Left colon (tissue), 1 donor: Measurements from ENCODE around the genes OAS1 and MED13L.

DNA sequence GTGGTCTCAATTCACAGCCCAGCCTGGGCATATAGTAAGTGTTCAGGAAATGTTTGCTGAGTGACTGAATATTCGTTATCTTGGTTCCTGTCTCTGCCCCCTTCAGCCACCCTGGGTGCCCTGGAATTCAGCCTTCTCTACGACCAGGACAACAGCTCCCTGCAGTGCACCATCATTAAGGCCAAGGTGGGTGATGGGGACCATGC, 27.8 kb upstream of the OAS1 start:
- PRO-cap, result no peak

DNA sequence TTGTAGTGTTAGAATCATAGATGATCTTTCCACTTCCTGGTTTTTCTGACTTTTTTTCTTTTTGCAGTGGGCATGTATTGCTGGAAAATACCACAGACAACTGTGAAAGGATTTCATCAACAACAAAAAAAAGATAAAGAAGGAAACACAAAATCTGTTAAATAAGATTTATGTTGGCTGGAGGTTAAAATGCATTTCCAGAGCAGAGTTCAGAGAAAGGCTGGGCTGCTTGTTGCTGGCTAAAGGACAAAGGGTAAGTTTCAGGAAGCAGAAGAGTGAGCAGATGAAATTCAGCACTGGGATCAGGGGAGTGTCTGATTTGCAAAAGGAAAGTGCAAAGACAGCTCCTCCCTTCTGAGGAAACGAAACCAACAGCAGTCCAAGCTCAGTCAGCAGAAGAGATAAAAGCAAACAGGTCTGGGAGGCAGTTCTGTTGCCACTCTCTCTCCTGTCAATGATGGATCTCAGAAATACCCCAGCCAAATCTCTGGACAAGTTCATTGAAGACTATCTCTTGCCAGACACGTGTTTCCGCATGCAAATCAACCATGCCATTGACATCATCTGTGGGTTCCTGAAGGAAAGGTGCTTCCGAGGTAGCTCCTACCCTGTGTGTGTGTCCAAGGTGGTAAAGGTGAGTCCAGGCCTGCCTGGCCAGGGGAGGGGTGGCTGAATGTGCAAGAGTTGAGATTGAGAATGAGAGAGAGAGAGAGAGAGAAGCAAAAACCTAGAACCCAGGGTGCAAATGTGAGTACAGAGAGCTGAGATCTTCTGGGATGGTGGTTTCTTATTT, at the start of gene OAS1:
OAS1 (plus strand) TSS at position 377 of the 793 bp plus-strand sequence.
- PRO-cap, result bidirectional peak, plus-strand start at position 410 of the sequence, minus-strand start at position 248 of the sequence

GRCh38 chr12:113050886-113051329, 5.6 kb upstream of the DTX1 start:
- PRO-cap, result no peak

GRCh38 chr12:113161193-113162198, 12.0 kb downstream of the CFAP73 start:
- PRO-cap, result no peak

- PRO-cap, result unidirectional peak, minus-strand start at chr12:113186845
Observed at GRCh38 chr12:113186515-113186983, 1.0 kb downstream of the RITA1 start.

DNA sequence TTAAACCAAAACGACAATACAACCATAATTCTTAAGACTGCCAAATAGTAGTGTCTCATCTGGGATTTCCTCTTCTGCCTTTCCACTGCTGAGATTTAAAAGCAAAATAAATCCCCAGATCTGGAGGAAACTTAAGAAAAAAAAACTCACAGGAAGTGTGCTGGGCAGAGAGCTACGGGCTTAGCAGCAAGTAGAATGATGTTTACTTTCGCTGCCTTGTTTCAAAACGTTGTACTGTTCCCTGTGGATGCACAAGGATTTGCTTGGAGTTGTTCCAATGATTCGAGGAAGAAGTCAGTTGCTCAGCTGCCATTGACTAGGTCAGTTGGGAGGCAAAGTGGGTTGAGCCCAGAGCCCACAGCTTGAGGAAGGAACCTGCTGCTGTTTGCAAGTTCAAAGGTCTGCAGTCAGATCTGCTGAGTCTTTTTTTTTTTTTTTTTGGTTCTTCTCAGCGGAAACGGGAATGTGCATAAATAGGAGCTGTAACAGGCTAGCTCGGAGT, 1.8 kb downstream of the TPCN1 start:
- PRO-cap, result bidirectional peak, plus-strand start at position 324 of the sequence, minus-strand start at position 197 of the sequence

- PRO-cap, result bidirectional peak, plus-strand start at chr12:113242679, minus-strand start at chr12:113242286
Observed at GRCh38 chr12:113242480-113243068, 21.3 kb downstream of the TPCN1 start.

DNA sequence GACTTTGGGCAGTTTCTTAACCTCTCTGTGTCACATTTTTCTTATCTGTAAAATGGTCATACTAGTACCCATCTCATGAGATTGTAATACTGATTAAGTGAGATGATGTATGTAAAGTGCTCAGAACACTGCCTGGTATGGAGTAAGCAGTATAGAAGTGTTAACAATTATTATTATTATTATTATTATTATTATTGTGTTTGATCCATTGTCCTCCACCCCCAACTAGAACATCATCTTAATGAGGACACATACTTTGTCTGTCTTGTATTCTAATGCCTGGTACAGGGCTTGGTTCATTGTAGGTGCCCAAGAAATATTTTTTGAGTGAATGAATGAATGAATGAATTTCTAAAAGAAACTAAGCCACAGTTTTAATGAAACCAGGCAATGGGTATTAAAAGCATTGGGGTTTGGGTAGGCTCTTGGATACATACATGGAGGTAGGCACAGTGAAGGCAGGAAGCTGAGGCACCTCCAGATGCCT, 145.4 kb upstream of the LHX5 start:
- PRO-cap, result no peak

DNA sequence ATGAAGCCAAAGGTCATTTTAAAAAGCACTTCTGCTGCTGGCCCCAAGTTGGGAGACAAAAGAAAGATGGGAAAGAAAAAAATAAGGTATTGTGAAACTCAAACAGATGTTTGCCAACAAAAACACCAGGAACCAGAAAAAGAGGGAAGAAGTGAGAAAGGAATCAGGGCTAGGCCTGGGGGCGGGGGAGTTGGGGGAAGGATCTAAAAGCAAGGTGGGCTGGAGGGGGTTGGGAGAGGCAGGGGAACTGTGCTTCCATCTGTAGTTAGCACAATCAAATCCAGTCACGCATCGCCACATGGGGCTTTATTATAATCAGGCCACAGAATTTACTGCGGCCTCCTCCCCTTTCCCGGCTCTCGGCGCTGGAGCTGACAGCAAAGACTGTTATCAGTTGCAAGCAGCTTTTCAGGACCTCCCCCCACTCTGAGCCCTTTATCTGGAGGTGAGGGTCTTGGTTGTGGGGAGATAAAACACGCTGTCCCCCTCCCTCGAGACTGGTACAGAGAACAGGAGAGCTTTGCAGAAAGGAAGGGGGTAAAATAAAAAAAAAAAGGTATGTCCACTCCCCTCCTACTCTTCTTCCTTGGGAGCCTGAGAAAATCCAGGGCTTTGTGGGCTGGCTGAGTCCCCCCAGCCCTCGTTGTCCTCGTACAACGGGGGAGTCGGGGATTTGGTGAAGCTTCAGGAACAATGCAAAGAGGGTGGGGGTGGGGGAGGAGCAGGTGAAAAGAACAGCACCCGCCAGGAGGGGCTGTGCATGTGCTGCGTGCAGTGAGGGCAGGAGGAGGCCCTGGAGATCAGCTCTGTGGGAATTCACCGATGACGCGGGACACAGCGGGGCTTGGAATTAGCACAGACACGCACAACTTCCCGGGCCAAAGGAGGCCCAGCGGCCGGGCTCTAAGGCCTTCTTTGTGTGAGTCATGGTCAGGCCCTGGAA, 33.2 kb downstream of the RBM19 start:
- PRO-cap, result no peak

GRCh38 chr12:113961937-113962434, 4.1 kb downstream of the RBM19 start:
- PRO-cap, result no peak

DNA sequence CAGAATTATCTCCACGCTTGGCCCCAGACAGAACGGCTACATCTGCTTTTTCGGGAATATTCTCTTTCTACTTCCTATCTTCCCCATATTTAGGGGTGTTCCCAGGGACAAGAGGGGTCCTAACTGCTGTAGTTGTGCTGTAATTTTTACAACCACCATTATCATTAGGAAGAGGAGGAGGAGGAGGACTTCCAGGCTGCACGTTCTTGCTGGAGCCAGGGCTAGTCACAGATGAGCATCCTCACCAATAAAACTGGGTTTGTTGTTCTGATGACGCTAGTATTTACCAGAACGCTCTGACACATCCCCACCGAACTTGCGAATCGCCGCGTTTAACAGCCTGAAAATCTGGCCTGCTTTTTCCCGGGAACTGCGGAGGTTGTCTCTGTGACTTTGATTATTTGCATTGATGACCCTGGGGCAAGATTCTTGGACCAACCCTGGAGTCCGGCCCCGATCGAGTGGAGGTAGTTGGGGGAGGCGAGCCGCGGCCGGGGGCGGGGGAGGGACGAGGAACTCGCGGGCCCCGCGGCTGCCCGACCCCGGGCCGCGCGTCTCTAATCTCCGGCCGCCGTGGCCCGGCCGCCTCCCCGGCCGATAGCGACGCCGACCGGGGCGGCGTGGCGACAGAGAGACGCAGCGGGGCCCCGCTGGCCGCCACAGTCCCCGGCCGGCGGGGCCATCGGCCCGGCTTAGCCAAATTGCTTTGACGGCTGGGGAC, 10.1 kb downstream of the TBX5 start:
- PRO-cap, result no peak

DNA sequence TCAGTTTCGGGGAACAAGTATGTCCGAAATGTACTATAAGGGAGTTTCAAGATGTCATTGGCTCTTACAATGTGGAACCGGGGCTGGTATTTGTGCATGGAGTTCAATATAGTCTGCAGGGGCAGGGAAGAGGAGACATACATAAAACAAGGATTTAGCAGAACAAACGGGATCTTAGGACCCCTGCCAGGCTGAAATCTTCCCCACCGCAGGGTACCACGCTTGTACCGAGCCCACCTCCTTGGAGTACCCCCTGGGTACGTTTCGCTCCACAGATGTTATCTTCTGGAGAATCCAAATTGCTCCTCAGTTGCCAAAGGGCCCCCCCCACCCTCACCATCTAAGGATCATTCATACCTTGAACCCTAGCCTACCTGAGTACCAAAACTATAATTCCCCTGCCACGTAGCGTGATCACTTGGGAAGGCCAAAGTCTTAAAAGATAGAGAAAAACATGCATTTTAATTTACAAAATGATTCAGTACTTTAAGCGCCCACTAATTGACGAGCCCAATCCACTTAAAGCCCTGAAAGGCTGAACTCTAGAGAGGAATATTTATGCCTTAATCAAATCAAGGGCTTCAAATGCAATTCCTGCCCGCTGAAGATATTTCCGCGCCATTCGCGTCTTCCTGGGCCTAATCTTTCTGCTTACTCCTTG, 4.3 kb downstream of the TBX3 start:
- PRO-cap, result no peak

- PRO-cap, result no peak
Observed at GRCh38 chr12:114683649-114683800, 450 bp downstream of the TBX3 start.

DNA sequence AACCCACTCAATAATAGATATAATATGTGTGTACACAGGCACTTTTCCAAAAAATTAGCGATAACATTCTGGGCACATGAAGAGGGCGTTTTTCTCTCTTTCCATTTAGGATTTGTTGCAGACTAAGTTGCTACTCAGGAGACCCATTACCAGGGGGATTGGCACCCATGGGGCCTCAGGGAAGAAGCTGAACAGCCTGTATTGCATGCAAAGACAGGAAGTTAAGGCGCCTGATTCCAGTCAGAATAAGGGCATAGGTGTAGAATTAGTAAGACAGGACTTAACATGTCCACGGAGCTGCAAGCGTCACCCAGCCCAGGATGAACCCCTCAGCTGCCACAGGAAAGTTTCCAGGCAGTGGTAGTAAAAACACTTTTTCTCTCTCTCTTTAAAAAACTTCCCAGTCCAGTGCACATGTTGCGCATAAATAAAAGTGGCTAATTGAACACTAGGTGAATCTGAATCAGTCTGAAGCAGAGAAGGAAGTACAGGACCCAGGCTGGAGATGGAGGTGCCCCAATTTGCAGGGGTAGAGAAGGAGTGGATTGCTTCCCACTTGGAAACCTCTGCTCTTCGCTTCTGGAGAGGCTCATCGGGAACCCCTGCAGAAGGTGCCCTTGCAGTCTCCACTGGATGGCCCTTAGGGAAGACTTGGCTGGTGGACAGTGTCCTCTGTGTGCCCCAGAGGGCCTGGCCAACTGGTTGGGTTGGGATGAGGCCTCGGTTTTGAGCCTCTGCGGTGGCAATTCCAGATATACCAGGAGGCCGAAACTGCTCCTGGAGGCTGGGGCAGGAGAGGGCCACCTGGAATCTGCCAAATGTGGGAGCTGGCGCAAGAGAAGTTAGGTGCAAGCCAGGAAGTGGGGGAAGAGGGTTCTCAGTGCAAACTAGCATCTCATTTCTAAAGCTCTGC, 10.6 kb upstream of the TBX3 start:
- PRO-cap, result no peak

DNA sequence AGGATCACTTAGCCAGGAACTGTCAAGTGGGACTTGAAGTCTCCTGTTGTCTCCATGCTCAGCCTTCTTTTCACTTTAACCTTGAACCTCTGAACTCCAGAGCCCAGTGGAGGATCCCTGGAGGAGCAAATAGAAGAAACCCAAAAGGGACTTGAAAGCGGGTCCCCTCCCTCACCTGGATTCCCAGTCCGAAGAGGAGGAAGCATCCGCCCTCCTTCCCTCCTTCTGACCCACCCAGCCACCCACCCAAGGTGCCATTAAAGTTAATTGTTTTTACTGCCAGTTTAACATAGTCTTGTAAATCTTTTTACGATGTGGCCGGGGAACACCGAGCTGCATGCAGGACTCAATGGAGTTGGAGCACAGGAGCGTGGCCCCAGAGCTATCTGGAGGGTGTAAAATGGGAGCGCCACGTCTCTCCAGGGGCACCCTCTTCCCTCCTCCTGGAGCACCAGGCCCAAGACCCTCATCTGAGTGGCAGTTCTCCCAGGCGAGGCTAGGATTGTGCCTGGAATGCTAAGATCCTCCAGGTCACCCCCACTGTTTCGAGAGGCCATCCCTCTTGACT, 50.0 kb upstream of the TBX3 start:
- PRO-cap, result bidirectional peak, plus-strand start at position 342 of the sequence, minus-strand start at position 182 of the sequence

DNA sequence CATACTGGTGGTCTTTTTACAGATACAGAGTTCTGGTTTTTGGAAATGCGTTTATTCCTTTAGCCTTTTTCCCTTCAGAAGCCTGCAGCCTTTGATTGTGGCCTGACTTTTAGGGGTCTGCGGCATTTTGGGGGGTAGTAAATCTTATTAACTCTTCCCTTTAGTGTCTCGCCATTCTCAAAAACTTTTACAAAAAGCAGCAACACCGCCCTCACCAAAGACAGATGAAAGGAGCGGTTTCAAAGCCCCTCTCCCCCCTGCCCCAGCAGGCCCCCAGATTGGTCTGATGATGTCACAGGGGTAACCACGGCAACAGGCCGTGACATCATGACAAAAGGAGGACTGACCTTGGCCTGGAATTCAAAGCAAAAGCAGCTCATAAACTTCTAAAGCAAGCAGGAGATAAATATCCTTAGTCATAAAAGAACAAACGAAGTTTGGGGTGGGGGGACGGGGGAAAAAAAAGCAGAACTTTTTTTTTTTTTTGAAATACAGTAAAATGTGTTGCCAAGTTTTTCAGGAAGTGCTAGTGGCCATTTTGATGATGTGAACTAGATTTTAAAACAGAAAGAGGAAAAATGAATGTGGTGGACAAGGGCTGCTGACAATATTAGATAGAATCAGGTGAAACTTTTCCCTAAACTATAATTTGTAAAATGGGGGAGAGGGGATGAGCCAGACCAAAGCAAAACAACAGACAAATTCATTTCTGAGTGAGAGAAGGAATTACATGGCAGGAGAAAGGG, 84.4 kb upstream of the TBX3 start:
- PRO-cap, result no peak

DNA sequence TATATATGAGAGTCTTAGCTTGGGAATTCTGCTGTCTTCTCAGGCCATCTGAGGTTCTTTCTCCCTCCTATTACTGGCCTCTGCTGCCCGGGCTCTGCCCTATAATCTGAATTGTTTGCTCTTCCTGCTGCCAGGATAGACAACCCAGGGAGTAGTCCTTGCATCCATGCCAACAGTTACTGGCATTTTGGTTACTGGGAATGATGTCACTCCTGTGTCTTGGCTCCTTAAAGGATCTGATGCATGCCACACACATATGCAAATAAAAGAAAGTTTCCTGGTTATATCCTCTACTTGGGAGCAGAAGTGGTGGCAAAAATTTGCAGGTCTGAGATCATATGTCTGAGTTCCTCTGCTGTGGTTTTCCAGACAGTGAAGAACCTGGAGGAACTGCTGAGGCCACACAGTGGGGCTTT, 320.5 kb upstream of the TBX3 start:
- PRO-cap, result no peak

DNA sequence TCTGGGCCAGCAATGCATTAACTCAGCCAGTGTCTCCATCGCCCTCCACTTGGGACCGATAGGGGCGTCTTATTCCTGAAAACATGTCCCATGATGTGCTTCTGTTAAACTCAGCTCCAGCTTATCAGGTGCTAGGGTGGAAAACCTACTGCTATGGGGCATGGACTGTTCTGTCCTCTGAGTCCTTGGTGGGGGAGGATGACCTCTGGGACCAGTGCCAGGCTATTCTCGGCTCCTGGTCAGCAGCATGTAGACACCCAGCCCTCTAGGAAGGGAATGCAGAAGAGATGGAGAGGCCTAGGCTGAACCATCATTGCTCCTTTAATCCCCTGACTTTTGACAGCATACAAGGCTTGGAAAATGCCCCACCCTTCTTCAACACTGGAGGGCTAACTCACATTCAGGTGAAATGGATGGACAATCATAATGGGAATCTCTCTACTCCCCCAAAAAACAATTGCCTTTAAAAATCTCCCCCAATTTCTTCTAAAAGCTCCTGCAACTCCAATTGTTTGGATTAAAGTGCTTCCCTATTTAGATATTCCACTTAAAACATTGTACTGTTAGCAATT, 486.1 kb downstream of the MED13L start:
- PRO-cap, result no peak

DNA sequence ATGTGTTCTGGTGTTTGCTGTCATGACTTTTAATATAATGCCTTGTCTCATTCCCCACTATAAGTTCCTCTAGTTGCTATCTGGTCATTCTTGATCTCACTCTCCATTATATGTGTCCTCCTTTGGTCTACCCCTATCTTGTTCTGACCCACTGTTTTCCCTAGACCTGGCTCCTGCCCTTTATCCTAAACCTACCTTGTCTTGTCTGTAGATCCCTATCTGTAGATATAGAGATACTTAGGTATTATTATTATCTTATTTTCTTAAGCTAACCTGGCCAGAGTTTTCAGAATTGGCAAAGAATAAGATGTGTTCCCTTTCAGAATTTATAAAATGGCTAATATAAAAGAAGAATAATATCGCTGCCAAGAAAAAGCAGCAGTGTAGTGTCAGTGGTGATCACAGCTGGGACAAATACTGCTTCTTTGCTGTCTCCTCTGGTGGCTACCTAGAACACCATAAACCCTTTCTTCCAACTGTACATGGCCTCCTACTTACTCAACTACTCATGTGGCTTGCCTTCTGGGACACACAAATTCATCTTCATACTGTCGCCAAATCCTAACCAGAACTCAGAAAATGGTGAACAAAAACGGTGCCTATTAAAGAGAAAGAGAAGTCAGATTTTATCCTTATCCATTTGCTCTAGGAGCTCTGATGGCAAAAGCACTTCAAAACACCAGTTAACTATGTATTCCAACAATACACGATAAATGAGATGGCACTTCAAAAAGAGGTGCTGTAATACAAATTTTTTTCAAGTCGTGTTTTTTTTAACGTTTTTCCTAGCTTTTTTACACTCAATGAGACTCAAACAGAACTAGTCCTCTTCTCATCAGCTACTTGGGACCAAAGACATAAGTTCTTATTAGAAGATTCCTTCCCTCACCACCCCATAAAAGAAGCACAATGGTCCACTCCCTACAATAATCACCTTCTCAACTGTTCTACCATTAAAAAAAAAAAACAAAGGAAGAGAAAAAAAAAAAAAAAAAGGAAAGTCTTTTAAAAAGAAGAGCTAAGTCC, 72.6 kb downstream of the MED13L start:
- PRO-cap, result no peak

- PRO-cap, result bidirectional peak, plus-strand start at chr12:116277886, minus-strand start at chr12:116277639
Observed at GRCh38 chr12:116277482-116278283, at the start of gene MED13L. MED13L (minus strand) TSS chr12:116277693.